Metastatic Breast Carcinoma in the Ovary (tissue), 3 donors: ENCODE measurements around the genes PTPN2 and SEH1L.

DNA sequence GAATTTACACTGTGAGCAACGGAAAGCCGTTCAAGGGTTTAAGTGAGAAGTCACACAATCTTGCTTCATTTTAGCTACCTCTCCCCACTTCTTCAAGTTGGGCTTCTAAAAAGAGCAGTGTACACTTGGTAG lies 3.8 kb downstream of the PTPN2 start:
- PRO-cap, 3 experiments: no peak in any of the 3 experiments

DNA sequence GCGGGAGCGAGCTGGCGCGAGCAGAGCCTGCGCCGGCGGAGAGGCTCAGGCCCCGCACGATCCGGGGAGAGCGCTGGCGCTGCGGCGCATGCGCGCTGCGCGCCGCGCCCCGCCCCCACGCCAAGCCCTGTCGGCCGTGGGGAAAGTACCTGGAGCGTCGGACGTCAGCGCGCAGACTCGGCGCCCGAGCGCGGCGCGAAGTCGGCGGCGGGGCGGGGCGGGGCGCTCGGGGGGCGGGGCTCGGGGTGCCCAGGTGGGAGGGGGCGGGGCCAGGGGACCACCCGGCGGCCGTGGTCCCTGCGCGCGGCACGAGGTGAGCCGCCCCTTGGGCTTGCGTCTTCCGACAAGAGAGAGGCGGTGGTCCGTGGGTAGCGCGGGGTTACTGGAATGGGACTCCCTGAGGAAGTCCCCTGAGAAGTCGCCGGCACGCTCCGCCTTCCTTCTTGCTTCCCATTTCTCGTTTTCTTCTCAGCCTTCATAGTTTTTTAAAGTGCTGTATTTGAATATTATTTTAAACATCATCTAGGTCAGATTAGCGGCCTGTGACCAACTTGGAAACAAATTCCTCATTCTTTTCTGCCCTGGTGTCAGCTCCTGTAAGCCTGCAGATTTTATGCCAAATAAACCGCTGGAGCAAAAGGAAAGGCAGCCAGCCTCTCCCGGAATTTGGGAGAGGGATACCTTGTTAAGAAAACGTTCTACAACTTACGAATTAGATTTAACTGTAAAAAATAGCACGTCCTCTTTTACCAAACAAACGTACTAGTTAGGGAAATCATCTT lies at the start of gene PTPN2:
Gene PTPN2, minus strand, starts transcription at position 92 of the 782 bp plus-strand sequence.
- PRO-cap, 3 experiments: peak in 3 of 3 experiments; most common plus-strand start position 174 of the sequence (in 1); most common minus-strand start position 63 of the sequence (in 3)

- PRO-cap, 3 experiments: no peak in any of the 3 experiments
These were observed 1.4 kb upstream of the PTPN2 start for GRCh38 chr18:12885320-12885981.

- PRO-cap, 3 experiments: peak in 3 of 3 experiments; most common plus-strand start chr18:12948031 (in 3); most common minus-strand start chr18:12948341 (in 2)
These were observed at the start of gene SEH1L for GRCh38 chr18:12947798-12948989. TSS of gene SEH1L (plus strand) at chr18:12948011.

DNA sequence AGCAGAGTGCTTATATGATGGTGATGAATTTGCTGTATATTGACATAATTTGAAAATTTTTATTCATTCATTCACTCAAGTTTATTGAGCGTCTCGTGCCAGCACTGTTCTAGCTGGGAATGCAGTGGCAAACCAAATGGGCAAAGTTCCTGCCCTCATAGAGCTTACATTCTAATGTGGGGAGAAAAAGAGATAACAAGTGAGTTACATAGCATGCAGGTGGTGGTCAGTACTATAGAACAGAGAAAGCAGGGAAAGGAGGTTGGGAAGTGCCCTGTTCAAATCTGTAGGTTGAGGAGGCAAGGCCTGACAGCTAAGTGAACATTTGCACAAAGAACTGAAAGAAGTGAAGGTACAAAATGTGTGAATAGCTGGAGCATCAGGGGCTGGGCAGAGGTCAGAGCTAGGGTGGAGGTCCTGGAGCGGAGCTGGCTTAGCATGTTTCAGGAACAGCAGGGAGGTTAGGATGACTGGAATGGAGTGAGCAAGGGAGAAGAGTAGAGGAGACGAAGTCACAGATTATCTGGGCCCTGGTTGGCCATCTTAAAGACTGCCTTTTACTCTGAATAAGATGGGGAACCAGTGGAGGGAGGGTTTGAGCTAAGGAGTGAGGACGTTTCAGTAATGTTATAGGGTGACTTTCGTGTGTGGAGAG lies 4.4 kb downstream of the CEP192 start:
- PRO-cap, 3 experiments: no peak in any of the 3 experiments

DNA sequence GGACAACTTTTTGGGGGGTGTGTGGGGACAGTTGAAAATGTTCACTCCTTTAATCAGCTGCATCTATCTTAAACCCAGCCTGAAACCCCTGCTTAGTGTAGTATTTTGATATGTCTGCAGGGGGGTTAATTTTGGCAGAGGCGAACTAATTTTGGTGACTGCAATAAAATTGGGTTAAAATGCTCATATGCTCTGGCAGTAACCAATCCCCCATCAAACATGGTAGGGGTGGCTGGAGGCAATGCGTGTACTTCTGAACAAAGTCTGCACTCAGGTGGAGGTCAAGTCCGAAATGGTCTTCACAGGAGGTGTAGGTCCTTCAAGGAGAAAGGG lies 1.9 kb upstream of the LDLRAD4 start:
- PRO-cap, 3 experiments: no peak in any of the 3 experiments

DNA sequence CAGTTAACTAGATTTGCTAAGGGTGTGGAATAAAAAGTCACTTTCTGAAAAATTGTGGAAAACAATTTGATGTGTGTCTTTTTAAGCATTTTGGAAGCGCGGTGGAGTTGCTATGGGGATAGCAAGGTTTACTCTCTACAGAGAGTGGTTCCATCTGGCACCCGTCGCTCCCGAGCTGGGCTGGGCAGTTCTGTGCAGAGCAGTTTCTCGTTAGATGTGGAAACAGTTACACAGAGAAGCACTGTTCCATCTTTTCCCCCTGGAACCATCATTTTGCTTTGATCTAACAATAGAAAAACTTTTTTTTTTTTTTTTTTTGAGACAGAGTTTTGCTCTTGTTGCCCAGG lies 17.4 kb downstream of the LDLRAD4 start:
- PRO-cap, 3 experiments: no peak in any of the 3 experiments

GRCh38 chr18:13279239-13279545 lies 60.6 kb downstream of the LDLRAD4 start:
- PRO-cap, 3 experiments: no peak in any of the 3 experiments

- PRO-cap, 3 experiments: no peak in any of the 3 experiments
These were observed 94.7 kb downstream of the LDLRAD4 start for GRCh38 chr18:13313033-13313851.

GRCh38 chr18:13337344-13337768 lies 118.8 kb downstream of the LDLRAD4 start:
- PRO-cap, 3 experiments: no peak in any of the 3 experiments

GRCh38 chr18:13375335-13375606 lies 156.7 kb downstream of the LDLRAD4 start:
- PRO-cap, 3 experiments: peak in 1 of 3 experiments; most common plus-strand start chr18:13375552 (in 1); most common minus-strand start chr18:13375438 (in 1)

DNA sequence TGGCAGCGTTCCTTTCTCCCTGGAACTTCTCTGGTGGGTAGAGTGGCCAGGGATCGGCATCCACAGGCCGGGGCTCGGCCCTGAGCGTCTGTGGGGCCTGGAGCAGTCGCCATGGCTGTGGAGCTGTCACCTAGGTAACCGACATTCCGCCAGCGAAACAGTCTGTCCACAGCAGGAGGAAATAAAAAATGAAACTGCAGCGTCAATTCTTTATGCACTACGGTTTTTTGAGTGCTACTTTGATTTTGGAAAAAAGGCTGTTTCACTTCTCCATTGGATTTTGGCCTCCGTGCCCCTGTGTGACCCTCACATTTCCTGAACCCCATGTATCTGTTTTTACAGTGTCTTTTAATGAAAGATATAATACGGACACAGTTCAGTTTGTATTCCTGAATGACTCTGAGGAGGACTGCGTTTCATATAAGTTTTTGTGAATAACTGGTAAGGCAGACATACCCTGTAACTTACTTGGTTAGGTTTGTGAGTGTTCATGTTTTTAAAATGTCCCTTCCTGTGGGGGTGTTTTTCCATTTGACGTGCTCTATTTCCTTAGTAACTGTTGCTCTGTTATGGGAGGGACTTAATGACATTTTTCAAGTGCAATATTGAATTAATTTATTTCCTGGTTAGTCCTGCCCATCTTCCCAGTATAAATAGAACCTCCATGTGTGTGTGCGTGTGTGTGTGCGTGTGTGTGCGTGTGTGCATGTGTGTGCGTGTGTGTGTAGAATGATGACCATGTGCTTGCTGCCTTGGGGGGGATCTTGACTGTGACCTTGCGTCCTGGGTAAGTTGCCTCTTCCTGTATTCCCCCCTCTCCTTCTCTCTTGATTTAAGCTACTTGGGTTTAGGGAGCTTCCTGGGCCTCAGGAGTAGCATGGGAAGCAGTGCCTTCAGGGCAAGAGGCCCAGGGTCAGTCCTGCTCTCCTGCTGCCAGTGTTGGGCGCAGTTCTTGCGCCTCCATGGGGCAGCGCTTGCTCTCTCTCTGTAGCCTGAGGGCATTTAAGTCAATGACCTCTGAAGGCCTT lies 163.7 kb downstream of the LDLRAD4 start:
- PRO-cap, 3 experiments: peak in 3 of 3 experiments; most common plus-strand start position 191 of the sequence (in 3); most common minus-strand start position 90 of the sequence (in 2)

GRCh38 chr18:13416829-13417274 lies 198.3 kb downstream of the LDLRAD4 start:
- PRO-cap, 3 experiments: no peak in any of the 3 experiments

DNA sequence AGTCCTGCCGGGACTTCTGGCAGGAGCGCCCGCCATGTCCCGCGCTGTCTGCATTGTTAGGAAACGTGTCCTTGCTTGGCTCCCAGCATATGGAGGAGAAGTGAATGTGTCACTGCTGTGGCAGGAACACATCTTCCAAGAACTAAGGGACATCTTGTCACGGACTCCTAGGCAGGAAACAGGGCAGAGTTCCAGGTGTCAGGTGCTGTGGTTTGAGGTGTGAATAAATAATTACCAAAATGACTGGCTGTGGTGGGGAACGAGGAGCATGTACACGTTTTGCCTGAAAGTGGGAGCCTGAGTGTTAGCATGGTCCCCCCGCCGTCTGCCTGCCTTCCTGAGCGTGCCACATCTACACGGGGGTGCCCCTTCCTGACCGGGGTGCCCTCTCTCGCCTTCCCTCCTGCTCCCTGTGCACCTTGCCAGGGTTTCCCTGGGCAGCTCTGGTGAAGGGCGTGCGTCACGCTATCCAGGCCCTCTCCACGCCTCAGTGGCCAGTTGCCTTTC lies 237.5 kb downstream of the LDLRAD4 start:
- PRO-cap, 3 experiments: no peak in any of the 3 experiments

DNA sequence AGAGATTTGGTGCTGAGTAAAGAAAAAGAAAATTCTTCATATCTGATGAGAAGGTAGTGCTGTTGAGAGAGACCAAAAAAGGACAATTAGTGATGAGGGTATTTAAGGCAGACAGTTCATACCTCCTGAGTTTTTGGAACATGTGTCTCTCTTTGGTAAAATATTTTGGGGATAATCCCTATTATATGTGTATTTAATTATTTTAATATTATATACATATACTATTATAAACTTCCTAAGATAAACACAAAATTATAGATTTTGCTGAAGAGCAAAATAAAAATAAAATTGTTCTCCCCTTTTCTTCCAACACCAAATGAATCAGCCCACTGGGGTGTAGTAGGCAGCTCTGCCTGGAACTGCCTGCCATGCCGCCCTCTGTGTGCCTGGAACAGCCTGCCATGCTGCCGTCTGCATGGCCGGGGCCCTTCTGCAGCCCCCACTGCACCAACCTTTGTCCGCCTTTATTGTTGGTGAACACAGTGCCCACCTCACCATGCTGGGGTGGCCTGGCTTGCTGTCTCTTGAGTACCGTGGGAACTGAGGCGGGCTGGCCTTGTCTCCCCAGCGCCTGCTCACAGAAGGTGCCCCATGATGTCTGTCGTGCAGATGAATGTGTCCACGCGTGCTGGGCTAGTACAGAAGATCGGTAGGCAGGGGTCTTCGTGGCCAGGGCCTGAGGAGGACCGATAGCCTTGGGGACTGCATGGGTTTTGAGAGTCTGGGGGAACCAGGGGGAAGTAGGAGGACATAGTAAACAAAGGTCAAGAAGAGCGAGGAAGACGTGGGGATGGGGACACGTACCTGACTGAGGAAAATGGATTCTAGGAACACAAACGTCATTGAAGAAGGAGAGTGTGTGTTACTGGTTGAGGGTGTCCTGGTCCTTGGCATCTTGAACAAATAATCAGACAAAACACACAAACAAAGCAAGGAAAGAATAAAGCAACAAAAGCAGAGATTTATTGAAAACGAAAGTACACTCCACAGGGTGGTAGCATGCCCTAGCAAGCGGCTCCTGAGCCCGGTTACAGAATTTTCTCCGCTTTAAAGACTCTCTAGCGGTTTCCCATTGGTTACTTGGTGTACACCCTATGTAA lies 242.4 kb downstream of the LDLRAD4 start:
- PRO-cap, 3 experiments: no peak in any of the 3 experiments

DNA sequence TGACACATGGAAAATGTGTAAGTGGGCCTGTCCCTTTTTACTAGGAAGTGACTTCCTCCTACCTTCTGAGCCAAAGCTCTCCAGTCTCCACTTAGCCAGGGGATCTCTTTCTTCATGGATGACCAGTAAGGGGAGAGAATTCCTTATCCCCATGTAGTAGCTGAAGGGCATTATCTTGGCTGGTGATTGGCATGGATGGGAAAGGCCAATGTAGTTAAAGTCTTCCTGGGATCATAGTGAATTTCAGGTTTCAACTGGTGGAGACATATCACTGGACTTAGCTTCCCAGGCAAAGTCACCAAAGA lies 147.0 kb downstream of the FAM210A start:
- PRO-cap, 3 experiments: no peak in any of the 3 experiments

DNA sequence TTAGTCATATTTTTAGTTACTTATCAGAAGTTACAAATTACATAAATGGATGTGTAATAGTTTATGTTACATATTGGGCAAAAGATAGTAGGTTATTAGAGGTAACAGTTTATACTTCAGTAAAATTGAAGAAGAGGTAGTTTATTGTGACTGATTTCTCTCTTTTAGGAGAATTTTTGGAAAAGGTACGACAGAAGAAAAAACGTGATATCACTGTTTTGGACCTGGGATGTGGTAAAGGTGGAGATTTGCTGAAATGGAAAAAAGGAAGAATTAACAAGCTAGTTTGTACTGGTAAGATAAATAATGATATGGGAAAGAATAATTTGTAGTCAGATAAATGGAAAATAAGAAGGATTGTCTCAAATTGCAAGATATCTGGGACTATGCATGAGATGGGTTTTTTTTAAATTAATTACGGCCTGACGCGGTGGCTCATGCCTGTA lies 10.4 kb downstream of the RNMT start:
- PRO-cap, 3 experiments: no peak in any of the 3 experiments

- PRO-cap, 3 experiments: no peak in any of the 3 experiments
These were observed 35.5 kb downstream of the RNMT start for GRCh38 chr18:13761884-13762412.

- PRO-cap, 3 experiments: no peak in any of the 3 experiments
These were observed 89.5 kb upstream of the ZNF519 start for GRCh38 chr18:14221718-14222058.

DNA sequence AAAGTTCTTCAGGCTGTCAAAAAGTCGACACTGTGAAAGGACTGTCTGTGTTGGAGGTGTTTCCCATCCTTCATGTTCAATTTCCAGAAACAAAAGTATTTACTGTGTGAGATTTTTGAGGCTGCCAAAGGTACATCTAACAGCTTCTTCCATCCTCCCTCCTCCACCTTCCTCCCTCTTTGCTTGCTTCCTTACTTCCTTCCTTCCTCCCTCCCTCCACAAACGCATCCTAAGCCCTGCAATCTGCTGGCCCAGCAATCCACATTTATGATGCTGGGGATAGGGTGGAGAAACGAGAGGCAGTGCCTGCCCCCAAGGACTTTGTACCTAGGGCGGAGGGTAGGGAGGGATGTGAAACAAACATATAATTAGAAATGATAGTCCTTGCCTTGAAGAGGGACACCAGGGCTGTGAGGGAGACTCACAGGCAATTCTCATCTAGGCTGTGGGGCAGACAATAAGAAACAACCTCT lies 188.3 kb downstream of the ANKRD30B start:
- PRO-cap, 3 experiments: no peak in any of the 3 experiments